Left lobe of liver (tissue), 1 donor: ENCODE measurements around the genes ZMAT1, GPRASP1 and ESX1.

DNA sequence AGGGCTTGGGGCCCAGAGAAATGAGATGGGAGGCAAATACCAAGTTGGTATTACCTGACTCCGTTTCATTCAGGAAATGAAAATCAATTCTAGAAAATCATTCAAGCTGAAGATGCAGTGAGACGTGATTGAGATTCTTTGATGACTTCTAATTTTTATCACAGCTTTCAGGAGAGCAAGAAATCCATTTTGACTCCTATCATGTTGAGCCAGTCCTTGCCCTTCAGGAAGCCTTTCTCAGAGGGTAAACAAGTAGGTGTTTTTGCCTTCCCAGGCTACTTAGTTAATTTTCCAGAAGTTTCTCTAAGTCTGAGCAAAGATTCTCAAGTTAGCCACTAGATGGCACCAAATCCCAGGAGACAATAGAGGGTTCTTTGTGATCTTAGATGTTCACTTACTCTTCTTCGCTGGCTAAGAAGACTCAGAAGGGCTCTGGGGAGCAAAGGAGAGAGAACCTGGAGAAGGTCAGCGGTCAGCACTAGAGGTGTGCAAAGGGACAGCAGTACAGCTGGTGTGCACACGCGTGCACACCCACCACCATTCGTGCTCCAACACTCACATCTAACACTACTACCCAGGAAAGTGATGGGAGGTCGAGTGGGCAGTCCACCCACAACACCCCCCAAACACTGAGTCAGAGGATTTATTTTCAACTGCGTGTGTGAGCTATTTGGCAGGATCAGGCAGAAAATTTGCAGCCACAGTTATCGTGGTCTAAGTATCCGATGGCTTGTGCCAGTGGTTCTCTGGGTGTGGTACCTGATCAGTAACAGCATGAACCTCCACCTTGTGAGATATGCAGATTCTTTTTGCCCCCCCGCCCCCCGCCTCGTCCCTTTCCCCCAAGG is 7.5 kb downstream of the HNRNPH2 start:
- PRO-cap, result bidirectional peak, plus-strand start at position 424 of the sequence, minus-strand start at position 239 of the sequence

DNA sequence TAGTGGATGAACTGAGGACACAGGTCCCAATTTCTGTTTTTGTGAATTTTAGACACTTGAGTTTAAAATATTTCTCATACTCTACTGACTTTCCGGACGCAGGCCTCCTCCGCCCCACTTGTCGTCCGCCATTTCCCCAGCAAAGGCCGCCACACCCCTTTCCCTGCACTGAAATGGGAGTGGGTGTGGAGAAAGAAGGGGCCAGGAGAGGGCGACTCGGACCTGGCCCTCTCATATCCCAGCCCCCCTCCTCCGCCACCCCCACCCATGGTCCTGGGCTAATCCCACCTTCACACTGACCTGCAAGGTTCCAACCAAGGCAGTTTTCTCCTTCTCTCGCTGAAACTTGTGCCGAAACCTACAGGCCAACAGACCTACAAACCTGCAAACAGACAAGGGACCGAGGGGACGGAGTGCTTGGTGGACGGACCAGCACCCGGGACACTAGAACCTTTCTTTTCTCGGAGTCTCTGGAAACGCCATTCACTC is 553 bp downstream of the ARMCX6 start:
- PRO-cap, result no peak

DNA sequence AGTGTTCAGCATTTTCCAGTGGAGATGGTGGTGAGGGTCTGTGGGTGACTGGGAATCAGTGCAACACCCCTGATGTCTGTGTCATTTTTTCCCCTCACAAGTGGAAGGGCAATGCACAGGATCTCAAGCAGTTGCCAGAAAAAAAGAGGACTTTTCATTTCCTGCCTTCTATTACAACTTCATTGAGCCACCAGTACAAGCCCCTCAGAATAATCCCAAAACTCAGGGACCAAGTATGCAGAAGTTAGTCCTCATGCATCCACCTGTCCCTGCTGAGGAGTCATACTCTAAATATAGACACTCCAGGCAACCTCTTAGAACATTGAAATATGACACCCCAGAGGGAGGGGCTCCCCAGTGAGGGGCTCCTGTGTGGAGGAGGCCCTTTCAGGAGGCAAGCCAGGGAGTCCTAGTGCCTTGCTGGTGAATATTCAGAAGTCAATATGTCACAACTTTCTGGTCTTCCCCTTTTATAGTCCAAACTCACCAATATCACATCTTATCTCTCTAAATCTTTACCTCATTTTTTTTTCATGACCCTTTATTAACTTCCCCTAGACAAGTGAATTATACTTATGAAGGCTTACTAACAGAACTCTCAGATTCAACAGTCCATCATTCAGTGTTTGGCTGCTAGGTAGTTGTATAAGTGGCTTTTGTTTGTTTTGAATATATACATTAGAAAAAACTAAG is 1.5 kb upstream of the ARMCX6 start:
- PRO-cap, result no peak

DNA sequence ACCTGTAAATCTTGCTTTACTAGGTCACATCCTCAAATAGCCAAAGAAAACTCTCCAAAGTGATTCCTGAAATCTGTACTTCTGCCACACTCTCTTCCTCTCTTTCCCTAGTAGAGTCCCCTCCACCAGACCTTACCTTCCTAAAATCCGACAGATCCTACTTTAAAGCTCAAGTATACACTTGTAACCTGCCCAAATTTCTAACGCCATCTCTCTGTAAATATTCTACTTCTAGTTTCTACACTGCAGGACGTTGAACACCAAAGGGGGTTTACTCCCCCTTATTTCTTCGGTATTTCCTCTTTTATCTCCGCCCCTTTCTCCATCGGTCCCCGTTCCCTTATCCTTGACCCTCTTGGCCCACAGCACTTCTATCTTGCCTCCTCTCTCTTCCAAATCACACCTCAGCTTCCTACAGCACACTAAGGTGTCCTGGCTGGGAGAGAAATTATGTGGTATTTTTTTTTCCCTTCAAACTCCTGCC is 813 bp downstream of the ZMAT1 start:
- PRO-cap, result no peak

- PRO-cap, result bidirectional peak, plus-strand start at chrX:101931624, minus-strand start at chrX:101931559; bidirectional peak, plus-strand start at chrX:101932245, minus-strand start at chrX:101932017
These were observed at the start of gene ZMAT1 for GRCh38 chrX:101931456-101932346. ZMAT1 (minus strand) TSS chrX:101932027.

GRCh38 chrX:102651103-102651648 is at the start of gene GPRASP1:
GPRASP1 (plus strand) TSS chrX:102651483.
- PRO-cap, result bidirectional peak, plus-strand start at chrX:102651401, minus-strand start at chrX:102651310

DNA sequence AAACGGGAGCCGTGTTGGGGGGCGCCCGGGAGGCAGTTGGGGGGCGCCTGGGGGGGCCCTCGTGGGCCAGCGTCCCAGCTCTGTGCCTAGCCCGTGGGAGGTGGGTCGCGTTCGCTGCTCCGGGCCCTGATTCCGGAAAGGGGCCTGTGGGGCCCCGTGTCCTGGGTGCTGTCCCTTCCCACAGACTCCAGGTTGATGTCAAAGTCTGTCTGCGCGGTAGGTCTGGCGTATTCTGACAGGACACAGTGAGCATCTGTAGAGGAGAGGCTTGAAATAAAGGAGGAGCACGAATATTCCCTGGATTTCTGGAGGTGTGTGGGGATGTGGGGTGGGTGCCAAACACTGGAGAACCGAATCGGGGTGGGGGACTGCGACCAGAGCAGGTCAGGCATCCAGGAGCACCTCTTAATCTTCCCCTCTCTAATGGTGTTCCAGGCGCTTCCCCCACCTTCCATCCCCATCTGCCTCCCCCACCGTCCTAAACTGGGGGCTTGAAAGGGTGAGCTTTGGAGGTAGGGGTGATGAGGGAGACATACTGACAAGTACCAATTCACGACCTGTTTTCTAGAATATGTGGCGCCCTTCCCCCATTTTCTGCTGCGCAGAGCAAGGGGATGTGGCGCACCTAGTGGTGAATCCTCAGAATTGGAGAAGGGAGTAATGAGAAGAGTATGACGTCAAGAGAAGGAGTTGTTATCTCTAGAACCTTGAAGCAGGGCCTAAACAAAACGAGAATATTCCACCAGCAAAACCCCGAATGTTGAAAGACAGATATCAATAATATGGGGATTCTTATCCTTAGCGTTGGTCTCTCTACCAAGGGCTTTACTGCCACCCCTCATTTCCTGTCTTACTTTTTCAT is 903 bp downstream of the GPRASP1 start:
- PRO-cap, result no peak

DNA sequence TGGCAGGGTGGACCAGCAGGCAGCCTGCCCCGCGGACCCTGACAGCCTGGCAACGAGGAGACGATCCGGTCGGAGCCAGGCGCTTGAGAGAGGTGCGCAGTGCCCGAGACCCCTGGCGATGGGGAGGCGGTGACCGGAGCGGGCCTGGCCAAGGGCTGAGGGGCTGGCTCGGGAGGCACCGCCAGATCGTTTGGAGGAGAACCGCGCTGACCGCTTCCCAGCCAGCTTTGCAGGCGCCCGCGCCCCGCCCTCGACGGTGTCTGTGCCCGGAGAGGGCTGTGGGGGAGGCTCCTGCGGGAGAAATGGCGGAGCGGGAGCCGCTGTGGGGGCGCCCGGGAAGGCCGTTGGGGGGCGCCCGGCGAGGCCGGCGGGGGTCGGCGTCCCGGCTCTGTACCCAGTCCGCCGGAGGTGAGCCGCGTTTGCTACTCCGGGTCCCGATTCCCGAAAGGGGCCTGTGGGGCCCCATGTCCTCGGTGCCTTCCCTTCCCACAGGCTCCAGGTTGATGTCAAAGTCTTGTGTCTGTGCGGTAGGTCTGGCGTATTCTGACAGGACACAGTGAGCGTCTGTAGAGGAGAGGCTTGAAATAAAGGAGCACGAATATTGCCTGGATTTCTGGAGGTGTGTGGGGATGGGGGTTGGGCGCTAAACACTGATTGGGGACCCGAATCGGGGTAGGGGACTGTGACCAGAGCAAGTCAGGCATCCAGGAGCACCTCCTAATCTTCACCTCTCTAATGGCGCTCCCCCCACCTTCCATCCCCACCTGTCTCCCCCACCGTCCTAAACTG is 545 bp downstream of the GPRASP2 start:
- PRO-cap, result bidirectional peak, plus-strand start at position 259 of the sequence, minus-strand start at position 229 of the sequence

GRCh38 chrX:102713388-102714036 is 1.3 kb downstream of the GPRASP2 start:
- PRO-cap, result unidirectional peak, minus-strand start at chrX:102713467

- PRO-cap, result no peak
These were observed 16.8 kb upstream of the RAB40A start for GRCh38 chrX:103535712-103536795.

GRCh38 chrX:103675789-103676598 is 10.5 kb downstream of the MORF4L2 start:
- PRO-cap, result no peak

DNA sequence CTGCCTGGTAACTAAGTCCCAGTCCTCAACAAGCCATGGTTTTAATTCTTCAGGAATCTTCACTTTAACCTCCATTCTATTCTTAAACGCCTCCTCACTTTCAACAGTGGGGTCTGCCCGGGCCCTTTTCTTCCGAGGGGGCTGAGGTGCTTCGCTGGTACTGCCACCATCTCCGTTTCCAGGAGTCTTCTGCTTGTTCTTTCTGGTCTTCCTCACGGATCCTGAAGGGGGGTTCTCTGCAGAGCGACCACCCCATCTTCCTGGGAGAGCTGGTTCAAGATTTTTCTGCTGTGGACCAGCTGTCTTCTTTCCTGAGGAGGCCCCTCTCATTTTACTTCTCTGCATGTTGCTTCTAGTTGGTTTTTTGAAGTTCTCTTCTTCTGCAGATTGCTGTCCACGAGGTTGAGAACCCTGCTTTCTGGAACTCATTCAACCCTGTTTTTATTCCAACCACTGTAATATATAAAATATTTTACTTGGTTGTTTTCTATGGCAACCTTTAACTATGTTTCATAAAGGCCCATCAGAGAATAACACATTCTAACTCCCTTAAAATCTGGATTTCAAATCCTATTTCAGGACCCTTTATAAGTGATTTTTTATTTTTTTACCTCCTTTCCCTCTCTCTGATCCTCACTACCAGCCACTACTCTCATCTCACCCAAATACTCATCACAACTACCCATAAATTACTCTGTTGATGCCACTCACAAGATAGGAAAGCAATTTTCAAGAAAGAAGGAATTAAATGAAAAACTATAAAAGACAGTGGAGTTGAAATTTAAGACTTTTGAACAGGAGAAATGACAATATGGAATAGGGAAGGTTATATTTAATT is 9.7 kb downstream of the MORF4L2 start:
- PRO-cap, result no peak

- PRO-cap, result no peak
These were observed 2.5 kb upstream of the MORF4L2 start for GRCh38 chrX:103688975-103689335.

DNA sequence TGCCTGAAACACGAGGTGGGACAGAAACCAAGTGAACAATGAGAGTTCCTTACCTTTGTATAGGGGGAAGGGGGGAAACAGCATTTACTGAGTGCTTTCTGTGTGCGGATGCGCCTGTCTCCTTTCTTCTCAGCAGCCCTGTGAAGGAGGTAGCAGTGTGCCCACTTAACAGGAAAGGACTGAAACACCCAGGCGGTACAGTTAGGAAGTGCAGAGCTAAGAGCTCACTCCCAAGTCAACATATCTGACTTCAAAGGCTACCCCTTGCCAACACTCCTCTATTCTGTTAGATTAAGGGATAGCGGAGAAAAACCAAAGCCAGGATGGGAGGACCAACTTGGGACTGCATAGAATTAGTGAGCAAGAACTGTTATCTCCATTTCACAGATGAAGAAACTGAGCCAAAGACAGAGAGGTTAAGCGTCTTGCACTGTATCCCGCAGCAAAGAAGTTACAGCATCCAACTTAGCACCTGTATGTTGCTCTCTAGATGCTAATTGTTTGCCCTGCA is 43.0 kb upstream of the TMSB15B start:
- PRO-cap, result no peak

DNA sequence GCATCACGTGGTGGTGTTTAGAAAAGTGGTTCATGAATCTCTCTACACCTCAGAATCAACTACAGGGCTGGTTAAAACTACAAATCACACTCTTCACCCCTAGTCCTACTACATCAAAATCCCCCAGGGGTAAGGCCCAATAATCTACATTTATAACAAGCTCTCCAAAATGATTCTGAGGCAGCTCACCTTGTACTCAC is 1.3 kb upstream of the ZCCHC18 start:
- PRO-cap, result no peak

GRCh38 chrX:104254457-104255038 is at the start of gene ESX1:
ESX1 (minus strand) TSS chrX:104254933.
- PRO-cap, result no peak

DNA sequence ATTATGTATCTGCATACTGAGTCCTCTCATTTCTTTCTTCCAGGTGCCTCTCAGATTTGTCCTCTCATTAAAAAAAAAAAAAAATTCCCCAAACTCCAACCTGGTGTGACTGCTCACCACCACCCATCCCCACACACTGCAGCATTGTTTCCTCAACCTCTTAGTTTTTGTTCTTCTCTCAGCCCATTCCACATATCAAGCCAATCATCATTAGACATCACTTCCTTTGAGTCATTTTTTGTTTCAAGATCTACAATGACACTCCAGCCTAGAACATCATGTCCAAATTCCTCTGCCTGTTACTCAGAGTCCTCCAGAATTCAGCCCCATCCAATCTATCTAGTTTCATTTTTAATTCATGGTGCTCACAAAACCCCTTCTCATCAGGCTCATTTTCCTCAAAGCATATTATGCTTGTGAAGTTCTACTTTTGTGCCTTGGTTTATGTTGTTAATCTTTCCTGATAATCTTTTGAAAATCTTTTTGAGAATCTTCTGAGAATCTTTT is 262.5 kb upstream of the TEX13A start:
- PRO-cap, result no peak

DNA sequence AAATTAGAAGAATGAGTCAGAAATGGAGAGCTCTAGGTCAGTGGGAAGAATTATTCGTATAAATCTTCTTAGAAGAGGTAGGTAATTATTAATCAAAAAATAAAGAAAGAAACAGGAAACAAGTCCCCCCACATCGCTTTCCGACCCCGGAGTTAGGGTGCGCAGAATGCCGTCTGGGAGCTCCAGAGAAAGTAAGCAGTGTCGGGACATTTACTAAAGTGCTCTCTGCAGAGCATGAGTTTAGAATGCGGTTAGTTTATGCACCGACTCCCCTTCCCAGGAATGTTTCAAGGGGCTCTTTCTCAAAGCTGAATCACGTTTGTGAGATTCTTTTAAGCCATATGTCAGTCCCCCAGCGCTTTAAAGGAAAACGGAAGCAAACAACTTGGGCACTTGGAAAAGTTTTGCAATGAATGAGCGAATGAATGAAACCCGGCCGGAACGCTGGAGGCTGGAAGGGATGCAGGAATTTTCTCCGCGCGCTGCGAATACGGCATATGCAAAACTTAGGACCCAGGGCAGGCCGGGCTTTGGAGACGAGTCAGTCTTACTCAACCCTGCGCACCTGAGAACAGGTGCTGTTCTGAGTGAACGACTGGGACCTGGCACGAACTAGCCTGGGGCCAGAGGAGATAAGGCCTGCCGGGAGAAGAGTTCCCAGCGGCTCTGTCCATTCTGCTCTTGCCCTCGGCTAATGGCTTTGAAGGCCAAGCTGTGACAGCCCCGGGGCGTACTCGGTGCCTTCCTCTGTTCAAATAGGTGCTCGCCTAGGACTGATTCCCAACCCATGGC is 900 bp upstream of the NRK start:
- PRO-cap, result no peak

DNA sequence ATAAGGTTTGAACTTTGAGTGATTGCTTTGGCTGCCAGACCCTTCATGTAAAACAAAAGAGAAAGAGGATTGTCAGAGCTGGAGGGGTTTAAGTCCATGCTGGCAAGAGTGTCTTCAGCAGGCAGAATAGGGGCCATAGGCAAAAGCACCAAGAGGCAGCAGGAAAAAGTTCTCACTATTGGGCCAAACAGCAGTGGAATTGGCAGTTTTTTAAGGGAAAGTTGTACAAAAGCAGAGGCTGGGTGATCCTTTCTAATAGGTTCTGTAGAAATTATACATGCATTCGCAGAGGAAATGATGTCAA is 305 bp upstream of the SERPINA7 start:
- PRO-cap, result no peak

GRCh38 chrX:106903946-106904227 is 746 bp upstream of the RIPPLY1 start:
- PRO-cap, result unidirectional peak, plus-strand start at chrX:106904056